GM23248 (cell line): ENCODE measurements around a stretch of chr16.

DNA sequence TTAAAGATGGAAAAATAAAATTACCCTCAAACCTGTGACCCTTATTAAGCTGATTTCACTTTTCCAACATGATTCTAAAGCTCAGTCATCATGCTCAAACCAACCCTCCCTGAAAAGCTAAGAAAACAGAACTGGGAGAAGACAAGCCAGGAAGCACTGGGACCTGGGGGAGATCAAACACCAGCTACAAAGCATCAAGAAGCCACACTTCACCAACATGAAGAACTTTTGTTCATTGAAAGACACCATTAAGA lies 29.2 kb downstream of the ENSG00000188897 start:
- RAMPAGE, long total RNA = no peak

- RAMPAGE, long total RNA = no peak
Measured at GRCh38 chr16:11583145-11583590, 3.6 kb downstream of the LITAF start.

DNA sequence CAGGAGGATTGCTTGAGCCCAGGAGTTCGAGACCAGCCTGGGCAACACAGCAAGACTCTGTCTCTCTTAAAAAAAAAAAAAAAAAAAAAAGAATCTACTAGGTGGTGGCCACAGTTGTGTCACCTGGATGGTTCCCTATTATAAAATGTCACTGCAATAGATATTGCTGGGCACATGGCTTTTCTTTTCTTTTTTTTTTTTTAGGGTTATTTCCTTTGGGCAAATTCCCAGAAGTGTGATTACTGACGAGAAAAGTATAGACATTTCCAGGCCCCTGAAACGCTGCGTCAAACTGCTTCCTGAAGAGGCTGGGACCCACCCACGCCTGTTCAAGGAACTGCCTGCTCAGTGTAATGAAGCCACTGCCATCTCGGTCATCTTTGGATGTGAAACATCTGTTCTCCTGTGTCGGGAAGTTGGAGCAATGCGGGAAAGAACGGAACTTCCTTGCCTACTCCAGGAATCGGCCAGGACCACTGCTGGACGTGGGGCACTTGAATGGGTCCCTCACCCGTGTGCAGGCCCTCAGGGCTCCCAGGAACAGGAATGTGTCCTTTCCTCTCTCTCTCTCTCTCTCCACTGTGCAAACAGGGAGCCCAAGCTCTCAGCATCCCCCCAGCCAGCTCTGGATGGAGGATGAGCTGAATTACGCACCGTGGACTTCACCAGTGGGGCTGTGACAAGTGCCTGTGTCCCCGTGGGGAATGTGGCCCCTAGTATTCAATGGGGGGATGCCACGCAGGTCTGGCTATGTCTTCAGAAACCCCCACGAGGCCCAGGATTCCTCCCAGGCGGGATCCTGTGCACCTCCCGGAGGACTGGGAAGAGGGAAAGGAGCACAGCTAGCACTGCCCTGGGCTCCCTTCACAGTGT lies 18.1 kb upstream of the LITAF start:
- RAMPAGE, long total RNA = no peak

DNA sequence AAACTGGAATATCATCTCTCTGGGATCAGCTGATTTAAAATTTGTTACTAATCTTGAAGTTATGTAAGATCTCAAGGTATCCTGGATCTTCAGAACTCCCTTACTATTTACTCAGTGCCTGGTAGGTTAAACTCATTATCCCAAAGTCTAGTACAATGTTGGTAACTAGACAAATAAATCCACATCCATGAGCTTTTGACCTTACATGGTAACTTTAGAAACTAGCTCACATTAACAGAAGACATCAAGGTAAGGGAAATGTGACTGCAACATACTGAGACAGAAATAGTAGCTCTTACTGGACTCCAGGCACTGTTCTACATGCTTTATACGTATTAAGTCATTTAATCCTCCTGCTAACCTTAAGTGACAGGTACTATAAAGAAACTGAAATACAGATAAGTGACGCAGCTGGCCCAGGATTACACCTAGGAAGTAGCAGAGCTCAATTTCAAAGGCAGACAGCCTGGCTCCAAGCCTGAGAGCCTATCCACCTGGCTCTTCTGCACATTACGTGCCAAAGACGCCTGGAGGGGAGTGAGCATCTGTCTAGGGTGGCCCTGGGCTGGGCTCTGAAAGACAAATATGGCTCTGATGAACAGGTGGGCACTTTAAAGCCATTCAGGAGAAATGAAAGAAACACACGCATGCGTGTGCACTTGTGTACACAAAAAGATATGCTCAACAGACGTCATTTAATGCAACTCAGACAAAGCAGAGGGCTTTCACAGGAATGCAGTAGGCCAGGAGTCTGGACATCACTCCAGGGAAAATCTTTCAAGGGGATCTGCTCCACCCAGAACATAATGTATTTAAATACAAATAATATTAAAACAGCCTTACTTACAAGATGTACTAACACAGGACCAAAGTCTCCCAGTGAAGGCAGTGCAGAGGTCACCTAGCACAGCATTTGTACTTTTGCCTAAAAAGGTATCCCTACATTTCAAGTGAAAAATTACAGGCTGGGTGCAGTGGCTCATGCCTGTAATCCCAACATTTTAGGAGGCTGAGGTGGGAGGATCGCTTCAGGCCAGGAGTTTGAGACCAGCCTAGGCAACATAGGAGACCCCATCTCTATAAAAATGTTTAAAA lies 4.4 kb downstream of the ZC3H7A start:
- RAMPAGE, long total RNA = no peak

- RAMPAGE, long total RNA = no peak
Measured at GRCh38 chr16:11914528-11915588, 898 bp downstream of the GSPT1 start.

DNA sequence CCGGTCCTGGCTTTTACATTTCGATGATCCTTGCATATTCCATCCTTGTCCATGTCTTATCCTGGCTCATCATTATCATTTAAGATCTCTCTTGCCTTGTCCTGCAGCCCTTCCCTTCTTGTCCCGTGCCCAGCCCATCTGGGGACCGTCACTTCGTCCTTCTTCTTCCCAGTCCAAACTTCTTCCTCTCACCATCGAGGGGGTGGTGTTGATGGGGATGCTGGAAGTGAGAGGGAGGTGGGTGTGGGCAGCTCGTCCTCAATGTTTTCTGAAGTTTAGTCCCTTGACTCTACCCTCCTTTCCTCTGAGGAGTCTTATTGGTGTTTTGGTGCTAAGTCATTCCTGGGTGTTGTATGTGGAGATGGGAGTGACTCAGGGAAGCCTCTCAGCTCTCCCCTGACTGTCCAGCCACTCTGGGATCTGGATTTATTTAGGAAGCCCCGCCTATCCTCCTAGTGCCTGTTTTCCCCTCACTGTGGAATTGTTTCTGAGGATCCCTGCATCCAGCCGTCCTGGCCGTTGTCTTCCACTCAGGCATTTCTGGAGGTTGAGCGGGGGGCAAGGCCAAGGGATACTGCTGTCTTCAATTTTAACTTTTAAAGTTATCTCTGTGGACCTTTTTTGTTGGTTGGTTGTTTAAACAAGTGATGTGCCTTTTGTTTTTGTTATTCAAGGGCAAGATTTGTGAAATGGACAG lies 1.1 kb downstream of the SNX29 start:
- RAMPAGE, long total RNA = no peak

GRCh38 chr16:12026962-12027440 lies 50.5 kb downstream of the SNX29 start:
- RAMPAGE, long total RNA = no peak

DNA sequence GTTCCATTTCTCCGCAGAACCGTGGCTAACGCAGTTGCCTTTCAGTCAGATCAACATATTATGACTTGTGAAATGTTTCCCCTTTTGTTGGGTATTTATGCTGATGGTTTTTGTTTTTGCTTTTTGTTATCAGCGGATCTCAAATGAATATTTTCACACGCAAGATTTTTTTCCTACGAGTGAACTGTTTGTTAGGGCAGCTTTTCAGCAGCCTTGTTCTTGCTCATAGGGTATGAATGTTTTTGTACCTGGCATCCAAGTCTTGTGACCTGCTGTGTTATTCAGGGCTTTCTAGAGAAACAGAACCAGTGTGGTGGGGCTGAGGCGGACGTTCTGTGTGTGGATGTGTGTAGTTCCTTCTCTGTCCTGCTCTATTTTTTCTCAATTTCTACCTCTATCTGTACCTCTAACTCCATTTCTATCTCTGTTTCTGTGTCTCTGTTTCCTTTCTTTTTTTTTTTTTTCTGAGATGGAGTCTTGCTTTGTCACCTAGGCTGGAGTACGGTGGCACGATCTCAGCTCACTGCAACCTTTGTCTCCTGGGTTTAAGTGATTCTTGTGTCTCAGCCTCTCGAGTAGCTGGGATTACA lies 78.3 kb downstream of the SNX29 start:
- RAMPAGE, long total RNA = no peak

DNA sequence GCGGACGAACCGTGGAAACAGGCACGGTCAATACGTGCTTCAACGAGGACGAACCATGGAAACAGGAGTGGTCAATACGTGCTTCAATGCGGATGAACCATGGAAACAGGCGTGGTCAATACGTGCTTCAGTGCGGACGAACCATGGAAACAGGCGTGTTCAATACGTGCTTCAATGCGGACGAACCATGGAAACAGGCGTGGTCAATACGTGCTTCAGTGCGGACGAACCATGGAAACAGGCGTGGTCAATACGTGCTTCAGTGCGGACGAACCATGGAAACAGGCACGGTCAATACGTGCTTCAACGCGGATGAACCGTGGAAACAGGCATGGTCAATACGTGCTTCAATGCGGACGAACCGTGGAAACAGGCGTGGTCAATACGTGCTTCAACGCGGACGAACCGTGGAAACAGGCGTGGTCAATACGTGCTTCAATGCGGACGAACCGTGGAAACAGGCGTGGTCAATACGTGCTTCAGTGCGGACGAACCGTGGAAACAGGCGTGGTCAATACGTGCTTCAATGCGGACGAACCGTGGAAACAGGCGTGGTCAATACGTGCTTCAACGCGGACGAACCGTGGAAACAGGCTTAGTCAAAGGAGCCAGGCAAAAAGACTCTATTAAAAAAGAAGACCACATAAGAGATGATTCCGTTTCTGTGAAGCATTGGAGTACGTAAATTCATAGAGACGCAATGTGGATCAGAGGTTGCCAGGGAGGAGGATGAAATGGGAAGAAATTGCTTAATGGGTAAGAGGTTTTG lies 140.5 kb downstream of the SNX29 start:
- RAMPAGE, long total RNA = no peak

GRCh38 chr16:12119342-12120126 lies 143.0 kb downstream of the SNX29 start:
- RAMPAGE, long total RNA = no peak

GRCh38 chr16:12141392-12141748 lies 164.8 kb downstream of the SNX29 start:
- RAMPAGE, long total RNA = no peak

DNA sequence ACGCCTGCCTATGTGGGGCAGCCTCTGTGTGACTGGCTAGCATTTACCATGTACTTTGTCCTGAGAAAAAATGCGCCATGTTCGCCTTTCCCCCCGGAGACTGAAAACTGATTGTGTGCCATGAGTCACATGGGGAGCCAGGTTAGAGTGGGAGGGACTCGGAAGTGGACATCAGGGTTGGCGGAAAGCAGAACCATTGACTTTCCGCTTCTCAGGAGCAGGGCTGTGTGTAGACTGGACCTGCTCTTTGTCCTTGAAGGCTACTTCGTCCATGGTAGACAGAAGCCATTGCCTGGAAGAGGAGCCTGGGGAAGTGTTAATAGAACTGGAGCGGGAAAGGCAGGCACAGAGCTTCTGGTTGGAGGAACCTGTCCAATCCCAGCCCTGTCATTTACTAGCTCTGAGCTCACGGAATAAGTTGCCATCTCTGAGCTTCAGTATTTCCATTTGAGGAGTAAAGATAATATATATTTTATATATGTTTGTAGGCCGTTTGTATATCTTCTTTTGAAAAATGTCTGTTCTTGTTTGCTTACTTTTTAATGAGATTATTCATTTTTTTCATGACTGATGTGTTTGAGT lies 235.7 kb downstream of the SNX29 start:
- RAMPAGE, long total RNA = no peak

- RAMPAGE, long total RNA = no peak
Measured at GRCh38 chr16:12459249-12459932, 344.3 kb downstream of the CPPED1 start.

- RAMPAGE, long total RNA = no peak
Measured at GRCh38 chr16:12532811-12533281, 270.8 kb downstream of the CPPED1 start.

GRCh38 chr16:12535991-12536241 lies 267.8 kb downstream of the CPPED1 start:
- RAMPAGE, long total RNA = no peak

- RAMPAGE, long total RNA = no peak
Measured at GRCh38 chr16:12541399-12542092, 262.1 kb downstream of the CPPED1 start.

- RAMPAGE, long total RNA = no peak
Measured at GRCh38 chr16:12643819-12644555, 159.7 kb downstream of the CPPED1 start.

DNA sequence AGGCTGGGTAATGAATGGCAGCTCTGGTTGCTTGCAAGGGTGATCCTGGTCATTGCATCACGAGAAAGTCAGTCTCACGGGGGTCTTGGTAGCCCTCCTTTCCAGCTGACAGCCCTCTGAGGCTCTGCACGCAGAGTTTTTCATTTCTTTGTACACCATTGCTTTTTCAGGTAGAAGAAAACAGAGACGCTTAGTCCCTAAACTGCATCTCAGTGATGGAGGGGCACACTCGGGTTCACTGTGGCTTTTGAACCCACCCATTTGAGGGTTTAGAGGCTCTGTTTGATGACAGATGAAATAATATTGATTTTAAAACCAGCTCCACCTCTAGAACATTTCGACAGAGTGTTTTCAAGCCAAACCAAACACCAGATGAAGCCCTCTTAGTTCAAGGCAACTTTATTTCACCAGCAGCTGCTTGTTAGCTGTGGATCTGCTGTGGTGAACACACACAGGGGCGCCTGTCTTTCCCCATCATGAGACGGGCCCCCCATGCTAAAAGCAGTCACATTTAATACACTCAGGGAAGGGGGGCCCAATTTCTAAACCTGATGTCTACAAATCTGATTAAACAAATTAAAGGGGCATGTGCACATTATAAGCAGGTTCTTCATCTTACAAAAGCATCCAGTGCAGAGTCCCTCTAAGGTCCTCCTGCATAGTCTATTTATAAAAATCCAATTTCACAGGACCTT lies 49.6 kb downstream of the CPPED1 start:
- RAMPAGE, long total RNA = no peak

GRCh38 chr16:13098657-13099110 lies 197.3 kb downstream of the SHISA9 start:
- RAMPAGE, long total RNA = no peak

- RAMPAGE, long total RNA = no peak
Measured at GRCh38 chr16:13623737-13623962, 296.3 kb upstream of the ERCC4 start.